Neural crest cell (in vitro differentiated cells): Measurements from ENCODE around the genes NUDT15 and RB1.

- PRO-cap = no peak
Measured at GRCh38 chr13:46648146-46648617, 95.2 kb downstream of the LRCH1 start.

DNA sequence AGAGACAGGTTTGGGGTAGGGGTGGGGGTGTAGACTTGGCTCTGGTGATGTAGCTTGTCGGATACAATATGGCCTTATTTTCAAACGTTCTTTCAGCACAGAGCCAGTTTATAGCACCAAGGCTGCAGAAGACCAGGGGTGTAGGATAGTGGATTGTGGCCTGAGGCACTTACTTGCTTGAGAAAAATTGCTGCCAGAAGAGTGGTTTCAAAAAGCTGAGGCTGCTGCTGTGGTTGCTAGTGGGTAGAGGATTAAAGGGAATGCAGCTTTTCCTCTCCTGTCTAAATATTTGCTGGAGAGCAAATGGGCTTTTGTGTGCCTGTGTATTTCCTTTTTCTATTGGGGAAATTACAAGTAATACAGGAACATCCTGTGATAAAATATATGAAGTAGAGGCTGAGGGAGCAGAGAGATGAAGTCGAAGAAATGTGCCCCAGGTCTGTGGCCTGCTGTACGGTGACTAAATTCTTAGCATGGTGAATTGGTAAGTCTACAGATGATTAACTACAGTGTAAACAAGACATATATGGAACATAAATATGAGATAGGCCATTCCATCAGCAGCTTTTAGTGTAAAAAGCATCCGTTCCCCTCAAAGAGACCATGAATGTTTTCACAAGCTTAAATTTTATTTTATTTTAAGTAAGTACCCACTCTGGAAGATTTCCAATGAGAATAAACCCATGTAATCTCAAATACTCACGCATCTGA is 112.8 kb downstream of the LRCH1 start:
- PRO-cap = no peak

DNA sequence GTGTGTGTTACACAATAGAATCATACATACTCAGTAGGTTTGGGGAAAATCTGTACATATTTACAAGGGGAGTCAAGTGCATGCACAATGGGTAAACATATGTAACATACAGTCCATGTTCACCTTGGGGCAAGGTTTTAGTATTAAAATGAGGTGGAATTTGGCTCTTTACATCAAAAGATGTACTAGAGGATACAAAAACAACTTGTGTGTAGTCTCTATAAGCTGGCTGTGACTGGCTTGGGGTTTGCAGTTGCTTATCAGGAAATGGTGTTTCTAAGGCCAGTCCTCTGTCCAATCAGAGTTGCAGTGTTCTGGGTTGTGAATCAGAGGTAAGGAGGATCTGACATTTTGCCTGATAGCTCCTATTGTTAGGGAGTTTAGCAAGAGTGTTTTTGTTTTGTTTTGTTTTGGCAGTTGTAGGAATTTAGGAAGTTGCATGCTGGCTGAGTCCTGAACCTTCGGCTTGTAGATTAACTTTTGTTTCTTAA is 20.1 kb upstream of the ESD start:
- PRO-cap = no peak

GRCh38 chr13:46897265-46897481 is 320 bp upstream of the HTR2A start:
- PRO-cap = no peak

DNA sequence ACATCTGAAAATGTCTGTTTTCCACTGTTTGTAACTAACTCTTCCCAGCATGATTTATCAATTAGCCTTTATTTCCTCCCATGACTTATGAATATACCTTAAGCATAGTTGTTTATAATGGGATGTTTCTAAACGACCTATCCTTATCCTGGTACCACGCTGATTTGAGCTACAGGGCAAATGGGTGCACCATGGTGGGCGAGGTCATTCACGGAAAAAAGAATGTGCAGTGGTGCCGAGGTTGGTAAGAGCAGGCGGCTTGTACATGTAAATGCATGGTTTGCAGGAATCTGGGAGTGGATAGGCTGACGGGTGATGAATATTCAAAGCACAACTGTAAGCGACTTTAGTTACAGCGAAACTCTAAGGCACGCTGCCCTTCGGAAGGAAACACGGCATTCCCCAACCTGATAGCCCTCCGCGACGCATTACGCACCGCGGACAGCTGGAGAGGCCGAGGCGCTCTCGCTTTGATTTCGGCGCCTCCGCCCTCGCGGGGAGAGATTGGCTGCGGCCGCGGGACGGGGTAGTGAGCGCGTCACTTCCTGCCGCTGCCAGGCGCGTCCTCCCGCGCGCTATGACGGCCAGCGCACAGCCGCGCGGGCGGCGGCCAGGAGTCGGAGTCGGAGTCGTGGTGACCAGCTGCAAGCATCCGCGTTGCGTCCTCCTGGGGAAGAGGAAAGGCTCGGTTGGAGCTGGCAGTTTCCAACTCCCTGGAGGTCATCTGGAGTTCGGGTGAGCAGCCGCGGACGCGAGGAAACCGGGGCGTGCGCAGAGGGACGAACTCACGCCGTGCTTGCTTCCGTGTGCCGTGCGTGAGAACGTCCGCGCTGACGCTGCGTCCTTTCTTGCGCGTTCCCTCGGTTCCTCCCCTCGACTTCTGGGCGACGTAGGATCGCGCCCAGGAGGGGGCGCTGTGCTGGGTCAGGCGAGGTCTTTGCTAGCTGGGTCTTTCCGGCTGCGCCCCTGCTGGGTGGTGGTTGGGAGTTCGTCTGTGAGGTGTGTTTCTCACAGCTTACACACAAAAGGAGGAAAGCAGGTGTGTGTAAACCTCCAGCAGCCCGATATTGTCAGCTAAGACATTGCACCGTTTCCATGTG is at the start of gene NUDT15:
Gene NUDT15 (plus strand): TSS at position 557 of the 1,100 bp plus-strand sequence.
- PRO-cap = bidirectional peak, plus-strand start at position 192 of the sequence, minus-strand start at position 166 of the sequence; bidirectional peak, plus-strand start at position 592 of the sequence, minus-strand start at position 432 of the sequence; bidirectional peak, plus-strand start at position 951 of the sequence, minus-strand start at position 823 of the sequence

- PRO-cap = no peak
Measured at GRCh38 chr13:48220930-48221910, 11.8 kb upstream of the ITM2B start.

DNA sequence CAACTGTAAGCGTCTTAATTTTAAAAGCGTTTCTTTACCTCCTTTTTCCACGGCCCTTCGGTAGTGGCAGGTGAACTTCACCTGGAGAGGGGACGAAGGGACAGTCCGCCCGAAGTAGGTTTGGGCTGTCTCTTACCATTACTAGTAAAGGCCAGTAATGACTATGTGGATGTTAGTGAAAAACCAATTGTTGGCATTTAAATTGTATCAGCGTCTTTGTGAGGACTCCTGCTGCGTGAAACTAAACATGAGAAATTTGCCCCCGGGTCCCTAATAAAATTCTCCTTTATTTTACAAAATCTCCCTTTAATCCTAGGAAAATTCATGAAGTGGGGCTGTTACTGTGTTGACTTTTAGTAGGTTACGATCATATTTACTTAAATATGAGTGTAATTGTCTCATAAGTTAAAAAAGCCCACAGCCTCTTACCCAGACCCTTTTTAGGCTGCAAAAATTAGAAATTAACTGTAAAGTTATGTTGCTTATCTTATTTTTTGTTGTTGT is 1.0 kb downstream of the ITM2B start:
- PRO-cap = no peak

- PRO-cap = no peak
Measured at GRCh38 chr13:48253528-48254181, 20.6 kb downstream of the ITM2B start.

GRCh38 chr13:48256052-48256697 is 23.2 kb downstream of the ITM2B start:
- PRO-cap = no peak

- PRO-cap = bidirectional peak, plus-strand start at chr13:48303751, minus-strand start at chr13:48303673; bidirectional peak, plus-strand start at chr13:48304193, minus-strand start at chr13:48304213
Measured at GRCh38 chr13:48303567-48304350, at the start of gene RB1. Gene RB1, plus strand, starts transcription at chr13:48303751.

- PRO-cap = no peak
Measured at GRCh38 chr13:48318434-48319658, 15.3 kb downstream of the RB1 start.

DNA sequence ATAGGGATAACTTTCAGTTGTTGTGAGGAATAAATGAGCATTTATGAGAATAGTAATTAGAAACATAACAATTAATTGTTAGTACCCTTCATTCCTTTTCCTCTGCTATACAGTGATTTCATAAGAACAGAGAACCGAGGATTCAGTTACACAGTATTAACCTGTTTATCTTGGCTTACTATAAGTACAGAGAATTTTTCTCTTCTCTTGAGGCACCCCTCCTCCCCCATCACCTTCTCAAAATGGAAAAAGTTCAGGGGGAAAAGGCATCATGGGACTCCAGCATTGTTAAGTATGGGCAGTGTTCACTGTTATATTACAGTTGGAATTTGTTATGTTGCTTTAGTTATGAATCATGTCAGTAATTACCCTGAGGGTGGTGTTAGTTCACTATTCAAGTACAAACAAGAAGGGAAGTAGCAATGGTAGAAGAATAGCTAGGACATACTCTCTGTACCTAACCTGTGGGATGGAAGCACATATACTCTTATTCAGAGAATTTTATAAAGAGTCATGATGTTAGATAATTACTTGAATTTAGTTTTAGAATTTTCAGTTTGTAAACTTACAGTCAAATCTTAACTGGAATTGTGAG is 12.1 kb downstream of the LPAR6 start:
- PRO-cap = no peak

- PRO-cap = no peak
Measured at GRCh38 chr13:48402753-48403971, 9.8 kb downstream of the LPAR6 start.

- PRO-cap = no peak
Measured at GRCh38 chr13:48504214-48505017, 28.5 kb downstream of the RCBTB2 start.

- PRO-cap = no peak
Measured at GRCh38 chr13:48531342-48532176, 1.3 kb downstream of the RCBTB2 start.

GRCh38 chr13:48542200-48542504 is 9.3 kb upstream of the RCBTB2 start:
- PRO-cap = no peak

- PRO-cap = unidirectional peak, minus-strand start at chr13:48585547; unidirectional peak, minus-strand start at chr13:48585593
Measured at GRCh38 chr13:48585360-48585720, 52.5 kb upstream of the RCBTB2 start.

DNA sequence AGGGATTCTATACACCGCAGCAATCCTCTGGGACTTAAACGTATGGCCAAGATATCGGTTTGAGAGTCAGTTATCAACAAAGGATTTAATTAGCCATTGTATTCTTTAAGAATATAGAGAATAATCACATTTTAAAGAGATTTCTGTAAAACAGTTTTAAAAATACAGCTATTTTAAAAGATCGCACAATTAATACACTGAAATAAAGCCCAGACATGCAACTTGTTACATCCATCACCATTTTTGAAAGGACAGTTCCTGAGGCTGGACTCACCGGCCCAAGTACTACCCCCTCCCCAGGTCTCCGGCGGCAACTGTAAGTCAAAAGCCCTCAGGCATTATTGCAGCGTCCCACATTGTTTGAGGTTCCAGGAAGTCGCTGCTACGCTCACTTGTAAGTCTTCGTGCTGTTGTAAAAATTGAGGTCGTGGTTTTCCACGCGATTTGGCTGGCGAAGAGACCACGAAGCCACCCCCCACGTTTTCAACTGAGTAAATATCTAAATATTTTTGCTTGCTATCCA is 750 bp upstream of the FNDC3A start:
- PRO-cap = unidirectional peak, plus-strand start at position 338 of the sequence

- PRO-cap = no peak
Measured at GRCh38 chr13:49119218-49120686, 100.4 kb upstream of the MLNR start.

- PRO-cap = no peak
Measured at GRCh38 chr13:49308032-49308612, 60.4 kb downstream of the CDADC1 start.